ENCODE data around the gene KLF4.

- RRBS, result no CpG with 5 or more reads among the region's 5 CpGs
Measured at GRCh38 chr9:105127814-105128342, 116.6 kb upstream of the SLC44A1 start.

DNA sequence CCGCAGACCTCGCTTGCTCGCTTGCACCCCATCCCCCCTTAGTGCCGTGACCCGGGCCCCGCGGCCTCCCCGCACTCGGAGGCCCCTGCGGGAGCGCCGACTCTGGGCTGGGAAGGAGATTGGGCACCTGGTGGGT lies 907 bp downstream of the SLC44A1 start:
- RRBS, result 3% methylated on average over 5 of the region's 12 CpGs

GRCh38 chr9:105302539-105303082 lies 58.2 kb downstream of the SLC44A1 start:
- RRBS, result no CpG with 5 or more reads among the region's 5 CpGs

DNA sequence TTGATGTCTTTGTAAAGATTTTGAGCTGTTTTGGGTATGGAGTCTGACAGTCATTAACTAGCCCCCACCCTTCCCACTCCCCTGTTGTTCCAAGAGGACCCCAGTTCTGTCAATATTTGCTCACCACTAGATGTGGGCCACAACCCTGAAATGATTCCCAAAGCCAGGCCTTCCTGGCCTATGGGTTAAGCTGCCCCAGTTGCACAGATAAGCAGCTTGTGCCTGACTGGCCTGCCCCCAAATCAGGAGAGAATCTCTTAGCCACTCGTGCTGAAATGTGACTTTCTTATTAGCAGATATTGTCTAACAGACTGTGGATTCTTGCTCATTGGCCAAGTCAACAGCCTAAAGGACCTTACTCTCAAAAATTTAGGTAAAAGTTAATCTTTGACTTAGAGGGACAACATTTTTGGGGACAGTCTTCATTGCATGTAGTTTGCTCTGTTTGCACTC lies 29.3 kb upstream of the FSD1L start:
- RRBS, result no CpG with 5 or more reads among the region's 1 CpG

DNA sequence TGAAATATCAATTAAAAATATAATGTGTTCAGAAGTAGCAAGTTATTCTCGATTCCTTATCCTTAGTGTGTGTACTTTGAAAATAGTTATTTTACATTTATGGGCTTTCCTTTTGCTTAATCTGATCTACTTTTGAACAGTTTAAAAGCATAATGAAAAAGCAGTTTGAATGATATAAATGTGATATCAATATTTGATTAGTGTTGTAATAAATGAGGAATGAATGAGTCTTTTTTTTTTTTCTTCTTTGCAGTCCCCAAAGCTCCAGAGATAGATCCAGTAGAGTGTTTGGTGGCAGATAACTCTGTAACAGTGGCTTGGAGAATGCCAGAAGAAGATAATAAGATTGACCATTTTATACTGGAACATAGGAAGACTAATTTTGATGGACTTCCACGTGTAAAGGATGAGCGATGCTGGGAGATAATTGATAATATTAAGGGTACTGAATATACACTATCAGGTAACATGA lies 51.7 kb upstream of the FKTN start:
- RRBS, result no CpG with 5 or more reads among the region's 3 CpGs

DNA sequence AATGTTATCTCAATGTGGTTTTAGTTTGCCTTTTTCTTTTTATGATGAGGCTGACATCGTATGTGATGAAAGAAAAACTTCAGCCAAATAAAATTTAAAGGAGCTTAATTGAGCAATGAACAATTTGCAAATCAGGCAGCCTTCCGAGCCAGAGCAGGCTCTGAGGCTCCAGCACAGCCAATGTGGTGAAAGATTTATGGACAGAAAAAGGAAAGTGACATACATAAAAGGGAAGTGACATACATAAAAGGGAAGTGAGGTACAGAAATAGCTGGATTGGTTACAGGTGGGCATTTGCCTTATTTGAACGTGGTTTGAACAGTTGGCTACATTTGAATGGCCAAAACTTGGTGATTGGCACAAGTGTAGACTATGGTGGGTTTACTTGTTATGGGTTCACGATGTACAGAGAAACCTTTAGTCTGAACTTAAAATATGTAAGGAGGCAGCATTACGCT lies 10.6 kb downstream of the TAL2 start:
- RRBS, result no CpG with 5 or more reads among the region's 5 CpGs

DNA sequence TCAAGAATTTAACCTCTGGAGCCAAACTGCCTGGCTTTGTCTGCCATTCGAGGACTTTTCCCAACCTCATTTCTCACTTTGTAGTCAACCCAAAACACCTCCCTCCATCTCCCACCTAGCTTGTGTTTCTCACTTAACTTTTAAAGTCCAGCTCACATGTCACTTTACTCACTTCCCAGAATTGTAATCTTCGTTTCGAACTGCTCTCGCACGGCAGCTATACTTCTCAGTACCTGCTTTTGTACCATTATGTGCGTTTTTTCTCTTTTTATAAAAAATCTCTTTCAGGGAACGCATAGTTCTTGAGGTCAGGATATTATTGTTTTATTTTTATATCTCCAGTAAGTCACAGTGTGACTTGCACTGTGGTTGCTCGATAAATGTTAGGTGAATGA lies 449 bp upstream of the TMEM38B start:
- RRBS, result no CpG with 5 or more reads among the region's 8 CpGs

DNA sequence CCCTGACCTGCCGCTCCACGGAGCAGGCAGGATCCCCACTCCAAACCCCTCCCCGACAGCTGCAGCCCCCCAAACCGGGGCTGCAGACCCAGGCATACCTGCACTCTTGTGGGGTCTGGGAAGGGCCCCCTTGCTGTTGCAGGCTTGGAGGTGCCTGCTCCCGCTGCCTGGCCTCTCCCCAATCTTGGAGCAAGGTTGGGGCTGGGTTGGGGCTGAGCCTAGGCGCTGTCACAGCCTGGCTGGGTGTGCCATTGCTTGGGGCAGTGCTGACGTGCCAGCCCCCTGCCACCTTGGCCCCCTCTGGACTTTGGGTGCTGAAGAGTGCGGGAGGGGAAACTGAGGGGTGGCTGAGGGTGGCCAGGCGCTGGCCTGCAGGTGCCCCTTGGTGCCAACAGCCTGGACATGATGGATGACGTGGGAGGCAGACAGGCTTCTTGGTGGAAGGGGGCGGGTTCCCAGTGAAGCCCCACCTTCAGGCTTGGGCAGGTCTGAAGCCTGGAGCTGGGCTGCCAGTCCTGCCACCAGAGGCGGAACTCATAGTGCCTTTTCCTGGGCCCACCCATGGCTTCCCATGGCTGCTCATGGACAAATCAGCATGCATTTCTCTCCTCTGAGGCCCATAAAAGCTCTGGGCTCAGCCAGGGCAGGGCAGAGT lies 19.0 kb downstream of the TMEM38B start:
- RRBS, result no CpG with 5 or more reads among the region's 12 CpGs

DNA sequence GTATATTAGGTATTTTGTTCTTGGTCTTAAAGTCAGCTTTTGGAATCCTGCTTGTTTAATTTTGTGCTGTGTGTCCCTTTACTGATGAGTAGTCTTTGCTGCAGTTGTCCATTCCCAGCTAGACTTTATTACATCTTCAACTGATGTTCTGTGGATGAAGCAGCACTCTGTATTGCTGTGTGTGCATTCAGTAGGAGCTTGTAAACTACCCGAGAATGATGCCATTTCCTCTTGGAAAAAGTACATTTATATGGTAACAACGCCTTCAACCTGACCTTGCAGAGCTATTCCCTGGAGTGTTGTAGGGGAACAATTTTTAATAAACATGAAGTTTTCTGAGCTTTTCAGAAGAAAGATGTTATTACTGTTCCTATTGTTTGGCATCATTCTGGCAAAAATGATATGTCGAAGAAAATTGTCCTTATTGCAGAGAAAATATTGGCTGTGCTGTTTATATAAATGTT lies 13.5 kb downstream of the ZNF462 start:
- RRBS, result no CpG with 5 or more reads among the region's 3 CpGs

GRCh38 chr9:107332132-107332660 lies 49.1 kb downstream of the RAD23B start:
- RRBS, result no CpG with 5 or more reads among the region's 2 CpGs

GRCh38 chr9:107337183-107338457 lies 54.5 kb downstream of the RAD23B start:
- RRBS, result no CpG with 5 or more reads among the region's 20 CpGs

DNA sequence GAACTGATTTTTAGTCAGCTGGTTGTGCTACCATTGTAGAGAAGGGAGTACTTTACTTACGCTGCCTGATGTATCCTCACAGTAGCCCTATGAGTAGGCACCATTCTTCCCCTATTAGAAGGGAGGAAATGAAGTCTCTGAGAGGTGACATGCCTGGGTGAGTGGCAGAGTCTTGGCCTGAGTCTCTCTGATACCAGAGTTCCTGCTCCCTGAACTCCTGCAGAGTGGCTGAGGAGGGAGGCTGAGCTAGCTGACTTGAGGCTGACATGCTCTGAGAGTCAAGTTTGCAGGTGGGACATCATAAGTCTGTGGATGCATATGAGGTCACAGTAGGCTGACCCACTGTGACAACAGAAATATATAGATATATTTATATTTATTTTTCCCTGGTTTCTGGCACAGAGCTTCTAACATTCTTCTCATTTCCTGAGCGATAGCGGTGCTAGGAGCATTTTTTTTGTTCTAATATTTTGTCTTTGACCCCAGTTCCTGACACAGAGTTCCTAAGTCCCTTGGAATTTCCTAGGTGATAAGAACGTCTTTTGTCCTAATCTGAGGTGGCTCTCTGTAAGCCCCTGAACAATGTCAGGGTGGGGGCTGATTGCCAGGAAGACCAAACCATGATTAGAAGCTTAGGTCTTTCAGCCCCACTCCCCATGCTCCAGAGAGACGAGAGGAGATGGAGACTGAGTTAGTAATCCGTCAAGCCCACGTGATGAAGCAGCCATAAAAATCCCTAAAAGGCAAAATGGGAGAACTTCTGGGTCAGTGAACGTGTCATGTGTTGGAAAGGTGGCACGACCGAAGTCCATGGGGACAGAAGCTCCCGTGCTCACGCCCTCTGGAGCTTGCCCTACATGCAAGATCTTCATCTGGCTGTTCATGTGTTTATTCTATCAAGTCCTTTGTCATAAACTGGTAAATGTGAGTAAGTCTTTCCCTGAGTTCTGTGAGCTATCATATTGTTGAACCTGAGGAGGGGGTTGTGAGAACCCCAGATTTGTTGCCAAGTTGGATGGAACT lies 85.4 kb downstream of the RAD23B start:
- RRBS, result no CpG with 5 or more reads among the region's 12 CpGs

- RRBS, result no CpG with 5 or more reads among the region's 8 CpGs
Measured at GRCh38 chr9:107483355-107484669, 5.8 kb downstream of the KLF4 start.

DNA sequence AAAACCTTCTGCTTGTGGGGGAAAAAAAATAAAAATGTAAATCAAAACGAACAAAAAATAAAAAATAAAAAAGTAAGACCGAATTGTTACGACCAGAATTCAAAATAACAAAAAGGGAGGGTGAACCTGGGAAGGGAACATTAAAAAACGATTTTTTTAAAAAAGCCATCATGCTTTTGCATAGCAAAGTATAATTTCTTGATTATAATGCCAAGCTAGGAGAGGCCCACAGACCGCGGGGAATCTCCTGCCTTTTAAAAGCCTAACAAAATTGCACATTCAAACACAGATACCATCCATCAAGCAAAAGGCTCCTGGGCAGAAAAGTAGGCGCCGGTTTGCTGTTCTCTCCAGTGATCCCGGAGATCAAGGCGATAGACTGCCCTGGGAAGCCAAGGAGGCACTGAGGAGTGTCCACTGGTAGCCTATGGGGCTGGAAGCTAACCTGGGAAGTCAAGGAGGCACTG lies 3.0 kb downstream of the KLF4 start:
- RRBS, result no CpG with 5 or more reads among the region's 10 CpGs

DNA sequence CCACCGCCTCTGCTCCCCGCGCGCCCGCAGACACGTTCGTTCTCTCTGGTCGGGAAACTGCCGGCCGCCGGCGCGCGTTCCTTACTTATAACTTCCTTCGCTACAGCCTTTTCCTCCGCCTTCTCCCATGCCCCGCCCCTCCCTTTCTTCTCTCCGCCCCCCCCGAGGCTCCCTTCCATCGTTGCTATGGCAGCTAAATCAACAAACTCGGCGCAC lies at the start of gene KLF4:
KLF4 (minus strand) TSS at position 62 of the 216 bp plus-strand sequence.
- RRBS, result 8% methylated on average over 5 of the region's 22 CpGs

DNA sequence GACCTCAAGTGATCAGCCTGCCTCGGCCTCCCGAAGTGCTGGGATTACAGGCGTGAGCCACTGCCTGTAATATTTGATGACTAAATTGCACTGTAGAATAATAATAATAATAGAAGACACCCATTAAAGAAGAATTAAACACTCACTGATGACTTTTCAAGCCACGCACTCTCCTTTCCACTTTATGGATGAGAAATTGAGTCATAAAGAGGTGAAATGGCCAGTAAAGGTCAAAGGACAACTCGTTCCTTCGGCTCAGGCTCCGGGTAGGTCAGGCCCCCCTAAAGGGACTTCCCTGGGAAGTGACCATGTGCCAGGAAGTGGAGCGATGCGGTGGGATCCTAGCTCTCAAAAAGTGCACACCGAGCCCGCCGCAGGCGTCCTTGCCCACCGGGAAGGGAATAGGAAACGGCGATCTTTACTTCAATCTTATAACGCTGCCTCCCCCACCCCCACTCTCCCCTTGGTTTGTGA lies 1.4 kb upstream of the KLF4 start:
- RRBS, result 15% methylated on average over 6 of the region's 17 CpGs

GRCh38 chr9:107577078-107577685 lies 87.6 kb upstream of the KLF4 start:
- RRBS, result no CpG with 5 or more reads among the region's 8 CpGs

DNA sequence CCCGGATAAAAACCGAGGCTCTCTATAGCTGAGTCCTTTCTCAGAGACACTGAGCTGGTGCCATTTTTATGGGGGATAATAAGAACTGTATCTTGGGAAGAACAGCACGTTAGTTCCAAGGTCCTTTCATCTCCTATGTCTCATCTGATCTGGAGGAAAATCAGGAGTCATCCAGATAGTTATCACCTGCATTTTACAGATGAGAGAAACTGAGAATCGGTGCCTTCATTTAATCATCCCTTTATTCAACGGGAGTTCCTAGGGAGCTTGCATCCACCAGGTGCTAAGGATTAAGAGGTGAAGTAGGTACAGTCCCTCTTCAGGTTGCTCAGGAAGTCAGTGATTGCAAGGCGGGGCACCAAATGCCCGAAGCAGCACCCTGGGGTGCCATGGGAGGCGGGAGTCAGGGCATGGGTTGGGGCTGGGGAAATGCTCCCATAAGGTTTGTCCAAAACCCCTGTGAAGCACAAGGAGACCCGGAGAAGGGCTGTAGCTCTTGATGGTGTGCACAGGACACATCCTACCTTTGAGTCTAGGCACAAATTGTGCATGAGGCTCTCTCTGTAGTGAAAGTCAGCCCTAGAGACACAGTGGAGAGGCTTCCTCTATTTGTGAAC lies 98.8 kb upstream of the KLF4 start:
- RRBS, result no CpG with 5 or more reads among the region's 9 CpGs

Measured in OVCAR3 (cell line).